Aortic smooth muscle cell (primary cell): Measurements from ENCODE around the genes PARD6B and NFATC2.

DNA sequence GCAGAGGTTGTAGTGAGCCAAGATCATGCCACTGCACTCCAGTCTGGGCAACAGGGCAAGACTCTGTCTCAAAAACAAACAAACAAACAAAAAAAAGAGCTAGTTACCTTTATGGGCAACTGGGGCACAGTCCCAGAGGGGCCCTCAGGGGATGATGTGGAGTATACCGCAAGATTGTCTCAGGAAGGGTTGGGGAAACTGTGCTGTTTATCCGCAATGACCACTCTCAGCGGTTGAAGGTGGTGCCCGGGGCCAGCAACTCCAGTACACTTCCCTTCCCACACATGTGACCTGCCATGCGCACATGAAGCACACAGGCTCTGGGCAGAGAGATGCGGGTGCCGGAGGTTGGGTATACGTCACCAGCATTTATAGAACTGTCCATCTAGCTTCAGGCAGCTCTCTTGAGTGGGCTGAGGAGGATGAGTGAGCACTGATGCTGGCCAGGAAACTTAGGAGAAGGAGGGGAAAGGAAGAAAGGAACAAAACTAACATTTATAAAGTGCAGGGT is 26.8 kb upstream of the PTPN1 start:
- RRBS, result 2% methylated on average over 3 of the region's 8 CpGs

- RRBS, result no CpG with 5 or more reads among the region's 1 CpG
These were observed 12.1 kb upstream of the PTPN1 start for GRCh38 chr20:50497935-50498543.

- RRBS, result no CpG with 5 or more reads among the region's 1 CpG
These were observed 10.5 kb downstream of the PTPN1 start for GRCh38 chr20:50520540-50521281.

GRCh38 chr20:50590182-50591088 is 80.3 kb downstream of the PTPN1 start:
- RRBS, result no CpG with 5 or more reads among the region's 18 CpGs

- RRBS, result 78% methylated on average over 2 of the region's 19 CpGs
These were observed 84.3 kb downstream of the PTPN1 start for GRCh38 chr20:50594369-50595069.

- RRBS, result no CpG with 5 or more reads among the region's 10 CpGs
These were observed 74.6 kb downstream of the RIPOR3 start for GRCh38 chr20:50616734-50617065.

DNA sequence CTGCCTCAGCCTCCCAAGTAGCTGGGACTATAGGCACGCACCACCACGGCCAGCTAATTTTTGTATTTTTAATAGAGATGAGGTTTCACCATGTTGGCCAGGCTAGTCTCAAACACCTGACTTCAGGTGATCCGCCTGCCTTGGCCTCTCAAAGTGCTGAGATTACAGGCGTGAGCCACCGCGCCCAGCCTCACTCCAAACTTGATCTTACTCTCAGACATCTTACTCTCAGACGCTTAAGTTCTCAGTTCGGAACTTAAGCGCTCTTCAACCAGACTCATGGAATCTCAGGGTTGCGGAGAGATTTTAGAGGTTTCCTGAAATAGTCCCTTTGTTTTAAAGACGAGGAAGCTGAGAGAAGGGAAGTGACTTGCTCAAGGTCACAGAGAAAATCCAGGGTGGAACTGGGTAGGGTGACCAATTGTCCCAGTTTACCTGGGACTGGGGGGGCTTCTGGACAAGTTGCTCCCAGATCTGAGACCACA is 2.0 kb downstream of the RIPOR3 start:
- RRBS, result no CpG with 5 or more reads among the region's 11 CpGs

GRCh38 chr20:50731239-50732210 is at the start of gene PARD6B:
Gene PARD6B, plus strand, starts transcription at chr20:50731580.
- RRBS, result 2% methylated on average over 43 of the region's 113 CpGs

DNA sequence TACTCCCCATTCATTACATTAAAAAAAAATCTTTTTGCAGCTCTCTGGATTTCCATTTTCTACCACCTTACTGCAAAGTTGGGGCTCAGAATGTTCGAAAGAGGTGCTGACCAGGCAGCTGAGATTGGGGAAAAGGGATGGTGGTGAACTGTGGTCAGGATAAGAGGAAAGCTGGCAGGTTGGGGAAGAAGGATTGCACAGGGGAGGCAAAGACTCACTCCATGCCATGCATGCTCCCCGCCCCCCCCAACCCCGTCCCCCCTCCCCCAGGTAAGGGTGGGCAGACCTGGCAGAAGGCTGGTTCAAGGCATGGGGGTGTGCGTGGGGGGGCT is 1.2 kb downstream of the ADNP start:
- RRBS, result no CpG with 5 or more reads among the region's 4 CpGs

DNA sequence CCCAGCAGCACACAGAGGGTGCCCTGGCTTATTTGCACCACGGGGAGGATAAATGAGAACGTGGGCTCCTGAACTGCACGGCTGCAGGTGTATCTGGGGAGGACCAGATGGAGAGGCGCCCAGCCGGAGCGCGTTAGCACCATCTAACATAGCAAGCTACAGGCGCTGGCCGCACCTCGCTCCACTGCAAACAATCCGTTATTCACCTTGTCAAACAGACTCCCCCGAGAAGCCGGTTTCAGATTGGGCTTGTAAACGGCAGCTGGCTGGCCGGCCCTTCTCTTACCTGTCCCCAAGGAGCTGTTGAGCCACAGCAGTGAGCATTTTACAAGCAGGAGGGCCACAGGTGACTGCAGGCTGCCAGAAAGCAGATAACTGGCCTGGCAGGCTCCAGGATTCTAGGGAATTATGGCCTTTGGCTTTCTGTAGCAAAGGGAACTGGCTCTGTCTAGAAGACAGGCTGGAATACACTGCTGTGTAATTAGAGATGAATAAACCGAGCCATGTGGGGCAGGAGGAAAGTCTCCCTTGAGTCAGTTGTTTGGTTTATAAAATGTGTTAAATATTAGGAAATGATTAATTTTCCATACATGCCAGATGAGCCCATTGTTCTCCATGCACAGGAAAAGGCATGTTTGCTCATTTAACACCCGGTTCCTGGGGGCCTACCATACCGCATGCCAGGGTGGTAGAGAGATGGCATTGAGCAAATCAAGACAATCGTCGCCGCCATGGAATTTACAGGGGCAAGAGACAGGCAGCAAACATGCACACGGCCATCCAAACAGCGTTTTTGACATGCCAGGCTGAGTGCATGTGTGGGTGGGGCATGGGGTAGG is 159.4 kb downstream of the NFATC2 start:
- RRBS, result 41% methylated on average over 5 of the region's 23 CpGs

DNA sequence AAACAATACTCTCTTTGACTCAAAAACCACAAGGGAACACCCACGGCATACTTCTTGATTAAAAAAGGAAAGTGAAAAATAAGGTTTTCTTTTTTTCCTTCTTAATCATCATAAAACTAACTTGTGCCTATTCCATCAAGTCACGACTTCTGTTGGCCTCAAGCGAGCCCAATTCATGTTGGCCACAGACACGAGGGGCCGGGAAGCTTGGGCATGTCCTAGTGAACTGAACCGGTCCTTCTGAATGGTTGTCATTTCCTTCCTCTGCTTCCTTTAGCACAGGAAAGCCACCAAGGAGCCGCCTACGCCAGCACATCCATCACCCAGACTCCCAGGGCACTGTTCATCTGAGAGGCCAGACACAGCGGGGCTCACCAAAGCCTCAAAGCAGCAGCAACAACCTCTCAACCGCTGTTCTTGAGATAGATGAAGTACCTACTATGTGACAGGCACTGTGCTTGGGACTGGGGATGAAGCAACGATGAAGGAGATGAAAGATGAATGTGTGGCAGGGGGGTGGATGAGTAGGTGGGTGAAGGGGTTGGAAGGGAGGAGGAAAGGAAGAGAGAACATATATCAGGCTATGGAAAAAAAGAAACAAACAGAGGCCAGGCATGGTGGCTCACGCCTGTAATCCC is 44.5 kb downstream of the NFATC2 start:
- RRBS, result no CpG with 5 or more reads among the region's 12 CpGs

DNA sequence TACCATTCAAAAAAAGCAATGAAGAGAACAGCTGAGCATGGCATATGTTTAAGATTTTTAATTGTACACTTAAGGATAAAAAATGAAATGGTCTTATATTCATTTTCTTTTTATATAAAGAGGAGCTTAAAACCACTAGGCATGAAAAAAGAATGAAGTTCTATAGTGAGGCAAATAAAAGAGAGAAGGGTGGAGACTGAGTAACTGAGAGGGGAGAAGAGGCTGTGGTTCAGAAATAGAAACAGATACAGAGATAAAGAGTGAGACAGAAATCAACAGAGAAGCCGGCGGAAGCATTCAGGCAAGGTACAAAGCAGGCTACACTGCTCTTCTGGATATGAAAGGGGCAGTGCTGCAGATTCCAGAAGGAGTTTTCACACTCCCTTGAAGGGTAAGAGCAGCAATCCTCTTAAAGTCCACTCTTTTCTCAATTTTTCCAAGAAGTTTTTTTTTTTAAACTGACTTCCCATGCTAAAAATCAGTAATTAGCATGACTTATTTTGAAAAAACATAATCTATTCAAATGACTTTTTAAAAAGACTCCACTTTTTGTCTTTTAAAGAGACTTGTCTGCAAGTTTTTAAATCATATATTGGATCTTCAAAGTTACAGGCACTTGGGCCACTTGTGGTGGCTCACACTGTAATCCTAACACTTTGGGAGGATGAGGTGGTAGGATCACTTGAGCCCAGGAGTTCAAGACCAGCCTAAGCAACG is 29.8 kb downstream of the NFATC2 start:
- RRBS, result no CpG with 5 or more reads among the region's 3 CpGs

GRCh38 chr20:51531058-51532135 is 11.1 kb downstream of the NFATC2 start:
- RRBS, result no CpG with 5 or more reads among the region's 19 CpGs

DNA sequence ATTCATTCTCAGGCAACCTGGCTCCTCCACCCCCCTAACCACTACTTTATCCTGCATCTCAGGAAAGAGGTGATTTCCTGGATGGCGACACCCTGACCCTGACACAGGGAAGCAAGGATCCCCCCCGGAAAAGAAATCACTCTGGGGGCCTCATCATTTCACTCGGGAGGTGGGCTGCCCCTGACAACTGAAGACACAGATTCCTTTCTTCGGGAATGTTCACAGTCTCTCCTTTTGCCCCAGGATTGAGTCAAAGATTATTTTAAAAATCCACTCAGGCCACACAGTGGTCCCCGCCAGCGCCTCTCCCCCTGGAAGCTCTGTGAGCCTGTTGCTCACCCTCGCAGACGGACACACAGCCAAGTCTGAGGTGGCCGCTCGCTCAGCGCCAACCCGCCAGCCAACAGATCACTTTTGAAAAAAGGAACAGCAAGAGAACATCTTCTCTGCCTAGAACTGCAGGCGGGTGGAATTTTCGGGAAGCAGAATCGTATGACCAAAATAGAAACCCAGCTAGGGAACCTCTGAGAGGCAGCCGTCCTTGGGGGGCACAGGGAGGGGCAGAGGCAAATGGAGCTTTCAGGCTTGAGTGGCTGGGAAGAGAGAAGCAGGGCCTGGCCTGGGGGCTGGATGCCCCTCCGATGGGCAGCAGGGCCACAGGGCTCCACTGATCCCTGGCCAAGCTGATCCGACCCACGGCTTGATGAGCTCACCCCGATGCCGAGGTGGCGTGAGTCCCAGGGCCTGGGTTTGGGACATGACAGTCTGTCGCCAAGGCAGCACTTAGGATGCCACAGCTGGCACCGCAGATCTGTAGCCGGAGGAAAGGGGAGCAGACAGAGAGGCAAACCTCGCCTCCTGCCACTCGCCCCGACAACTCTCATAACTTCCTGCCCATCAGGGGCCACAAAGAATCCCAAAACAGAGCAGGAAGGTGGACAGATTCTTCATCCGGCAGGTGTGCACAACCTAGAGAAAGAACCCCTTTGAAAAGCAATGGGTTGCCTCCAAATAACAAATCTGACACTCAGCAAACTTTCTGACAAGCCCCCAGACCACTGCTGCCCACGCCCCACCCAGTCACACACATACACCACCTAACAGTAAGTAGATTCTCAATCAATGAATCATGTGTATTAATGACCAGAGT is 9.9 kb downstream of the NFATC2 start:
- RRBS, result no CpG with 5 or more reads among the region's 30 CpGs

GRCh38 chr20:51541928-51543012 is at the start of gene NFATC2:
Gene NFATC2, minus strand, starts transcription at chr20:51542719.
- RRBS, result 7% methylated on average over 36 of the region's 86 CpGs

GRCh38 chr20:51742259-51742583 is 26.0 kb downstream of the ATP9A start:
- RRBS, result no CpG with 5 or more reads among the region's 4 CpGs

DNA sequence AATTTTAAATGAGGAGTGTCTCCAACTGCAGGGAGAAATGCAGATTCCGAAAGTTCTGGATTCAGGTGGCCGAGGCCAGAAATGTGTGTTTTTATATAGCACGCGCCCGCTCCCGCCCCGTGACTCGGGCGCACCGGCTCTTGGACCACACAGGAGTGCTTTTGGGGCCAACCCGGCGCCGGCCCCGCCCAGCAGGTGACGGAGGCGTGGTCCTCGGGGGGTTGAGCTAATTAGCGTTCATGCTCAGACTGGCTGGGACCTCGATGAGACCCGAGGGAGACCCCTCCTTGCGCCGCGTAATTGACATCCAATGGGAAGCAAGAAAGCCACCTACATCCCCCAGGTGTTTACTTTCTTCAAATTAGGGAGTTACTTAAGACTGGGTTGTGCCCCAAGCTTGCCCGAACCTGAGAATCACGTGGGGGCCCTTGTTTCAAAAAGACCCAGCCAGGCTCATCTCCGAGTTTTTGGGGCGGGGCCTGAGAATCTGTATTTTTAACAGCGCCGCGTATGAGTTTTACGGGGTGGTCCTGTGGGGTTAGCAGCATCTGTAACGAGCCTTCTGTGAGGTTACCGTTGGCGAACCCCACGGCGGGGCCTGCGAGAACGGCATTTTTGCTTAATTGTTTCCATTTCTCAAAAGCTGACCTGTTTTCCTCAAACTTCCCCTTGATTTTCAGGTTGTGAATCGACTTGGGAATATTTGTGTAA is 85.5 kb downstream of the ZFP64 start:
- RRBS, result no CpG with 5 or more reads among the region's 39 CpGs

DNA sequence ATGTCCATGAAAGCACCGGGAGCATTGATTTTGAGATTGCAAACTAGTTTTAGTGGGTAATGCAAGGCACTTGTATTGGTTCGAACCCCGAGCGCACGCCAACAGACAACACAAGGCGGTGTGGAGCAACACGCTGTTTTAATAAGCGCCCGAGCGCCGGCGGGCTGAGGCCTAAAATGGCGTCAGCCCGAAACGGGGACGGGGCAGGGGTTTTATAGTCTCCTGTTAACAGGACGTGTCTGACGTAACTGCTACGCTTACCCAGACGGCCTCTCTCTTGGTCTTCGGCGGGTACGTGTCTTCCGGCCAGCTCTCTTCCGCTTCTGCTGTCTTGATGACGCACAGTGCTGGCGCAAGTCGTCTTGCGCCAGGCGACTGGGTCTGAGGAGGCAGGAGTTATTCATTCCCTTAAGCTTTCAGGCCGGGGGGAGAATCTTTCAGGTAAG is 18.7 kb upstream of the ZFP64 start:
- RRBS, result no CpG with 5 or more reads among the region's 31 CpGs

- RRBS, result no CpG with 5 or more reads among the region's 5 CpGs
These were observed 112.8 kb upstream of the TSHZ2 start for GRCh38 chr20:52859281-52859880.